Endometrial microvascular endothelial cells (primary cell): ENCODE data around the gene RNF125.

- RAMPAGE, long total RNA, result no peak
Measured at GRCh38 chr18:31041352-31042034, 1.0 kb downstream of the DSC3 start.

DNA sequence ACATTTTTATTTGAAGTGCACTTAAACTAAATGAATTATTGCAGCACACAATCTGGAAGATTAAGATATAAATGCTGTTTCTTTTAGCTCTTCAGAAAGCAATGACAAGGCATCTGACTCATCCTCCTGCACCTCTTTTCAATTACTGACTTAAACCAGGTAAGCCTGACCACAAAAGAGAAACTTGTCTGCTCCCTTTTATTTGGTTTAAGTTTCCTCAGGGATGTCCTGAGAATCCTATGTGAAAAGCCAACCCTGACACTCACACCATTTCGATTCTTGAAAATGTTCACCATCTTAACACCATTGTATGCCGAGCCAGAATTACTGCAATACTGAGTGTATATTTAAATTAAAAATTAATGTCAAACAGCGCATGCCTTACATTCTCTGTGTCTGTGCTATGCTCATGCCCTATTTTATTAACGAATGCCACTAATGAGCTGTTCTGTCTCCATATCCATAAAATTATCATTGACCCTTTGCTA, 859 bp upstream of the DSC2 start:
- RAMPAGE, long total RNA, result no peak

DNA sequence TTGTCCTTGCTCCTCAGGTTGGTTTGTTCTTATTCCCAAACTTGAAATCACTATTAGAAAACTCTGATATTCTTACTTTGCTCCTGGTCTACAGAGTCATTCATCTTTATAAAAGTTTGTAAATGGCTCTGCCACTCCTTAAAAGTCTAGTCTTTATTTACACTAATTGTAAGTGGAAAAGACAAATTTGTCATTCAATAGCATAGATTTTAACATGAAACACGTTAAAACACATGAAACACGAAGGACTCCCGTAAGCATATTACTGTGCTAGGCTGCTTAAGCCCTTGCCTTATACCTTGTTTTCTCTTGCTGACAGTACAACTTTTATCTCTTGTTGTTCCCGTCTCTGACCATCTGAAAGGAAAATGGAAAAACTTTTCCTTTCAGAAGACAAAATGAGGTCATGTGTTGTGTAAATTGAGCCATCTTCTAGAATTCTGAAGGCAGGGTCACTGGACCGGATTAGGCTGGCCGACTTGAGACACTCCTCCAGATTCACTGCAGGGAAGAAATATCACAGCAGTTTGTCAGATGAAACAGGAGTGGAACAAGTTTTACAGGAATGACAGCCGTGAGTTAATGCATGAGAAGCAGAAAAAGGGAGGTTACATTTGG, 5.5 kb downstream of the DSC1 start:
- RAMPAGE, long total RNA, result no peak

GRCh38 chr18:31424492-31424917, 23.0 kb upstream of the DSG3 start:
- RAMPAGE, long total RNA, result no peak

DNA sequence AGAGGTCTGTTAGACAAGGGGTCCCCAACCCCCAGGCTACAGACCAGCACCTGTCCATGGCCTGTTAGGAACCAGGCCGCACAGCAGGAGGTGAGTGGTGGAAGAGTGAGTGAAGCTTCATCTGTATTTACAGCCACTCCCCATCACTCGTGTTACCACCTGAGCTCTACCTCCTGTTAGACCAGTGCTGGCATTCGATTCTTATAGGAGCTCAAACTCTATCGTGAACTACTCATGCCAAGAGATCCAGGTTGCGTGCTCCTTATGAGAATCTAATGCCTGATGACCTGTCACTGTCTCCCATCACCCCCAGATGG, 41.7 kb downstream of the DSG2 start:
- RAMPAGE, long total RNA, result no peak

DNA sequence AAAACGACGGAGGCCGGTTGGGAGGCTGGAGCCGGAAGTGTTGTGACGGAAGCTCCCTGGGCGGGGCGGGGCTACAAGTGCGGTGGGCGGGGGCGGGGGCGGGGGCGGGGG, 142 bp upstream of the TRAPPC8 start:
- RAMPAGE, long total RNA, result no peak

DNA sequence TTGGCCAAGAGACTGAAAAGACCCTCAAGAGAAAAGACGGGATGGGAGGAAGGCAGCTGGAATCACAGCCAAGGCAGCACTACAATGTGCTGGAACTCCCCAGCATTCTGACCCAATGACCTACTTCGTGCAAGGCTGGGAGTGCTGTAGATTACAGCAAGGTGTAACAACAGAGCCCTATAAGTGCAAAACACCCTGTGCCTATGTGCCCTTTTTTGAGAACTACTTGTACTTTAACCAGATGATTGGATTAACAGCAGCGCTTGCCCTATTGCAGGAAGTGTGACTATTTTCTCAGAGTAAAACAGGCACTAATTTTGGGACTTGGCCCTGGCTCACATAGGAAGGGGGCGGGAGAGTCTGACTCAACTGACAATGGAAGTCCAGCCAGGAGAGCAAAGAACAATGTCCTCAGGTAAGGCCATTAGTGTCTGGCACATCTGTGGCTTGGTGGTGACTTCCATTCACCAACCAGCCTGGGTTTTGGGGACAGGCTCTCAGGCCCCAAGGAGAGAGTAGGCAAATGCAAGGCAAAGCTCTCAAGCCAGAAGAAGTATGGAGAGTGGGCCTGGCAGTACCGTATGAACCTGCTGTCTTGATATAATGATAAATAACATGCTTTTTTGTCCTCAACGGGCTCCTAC, 35.6 kb upstream of the RNF125 start:
- RAMPAGE, long total RNA, result no peak

DNA sequence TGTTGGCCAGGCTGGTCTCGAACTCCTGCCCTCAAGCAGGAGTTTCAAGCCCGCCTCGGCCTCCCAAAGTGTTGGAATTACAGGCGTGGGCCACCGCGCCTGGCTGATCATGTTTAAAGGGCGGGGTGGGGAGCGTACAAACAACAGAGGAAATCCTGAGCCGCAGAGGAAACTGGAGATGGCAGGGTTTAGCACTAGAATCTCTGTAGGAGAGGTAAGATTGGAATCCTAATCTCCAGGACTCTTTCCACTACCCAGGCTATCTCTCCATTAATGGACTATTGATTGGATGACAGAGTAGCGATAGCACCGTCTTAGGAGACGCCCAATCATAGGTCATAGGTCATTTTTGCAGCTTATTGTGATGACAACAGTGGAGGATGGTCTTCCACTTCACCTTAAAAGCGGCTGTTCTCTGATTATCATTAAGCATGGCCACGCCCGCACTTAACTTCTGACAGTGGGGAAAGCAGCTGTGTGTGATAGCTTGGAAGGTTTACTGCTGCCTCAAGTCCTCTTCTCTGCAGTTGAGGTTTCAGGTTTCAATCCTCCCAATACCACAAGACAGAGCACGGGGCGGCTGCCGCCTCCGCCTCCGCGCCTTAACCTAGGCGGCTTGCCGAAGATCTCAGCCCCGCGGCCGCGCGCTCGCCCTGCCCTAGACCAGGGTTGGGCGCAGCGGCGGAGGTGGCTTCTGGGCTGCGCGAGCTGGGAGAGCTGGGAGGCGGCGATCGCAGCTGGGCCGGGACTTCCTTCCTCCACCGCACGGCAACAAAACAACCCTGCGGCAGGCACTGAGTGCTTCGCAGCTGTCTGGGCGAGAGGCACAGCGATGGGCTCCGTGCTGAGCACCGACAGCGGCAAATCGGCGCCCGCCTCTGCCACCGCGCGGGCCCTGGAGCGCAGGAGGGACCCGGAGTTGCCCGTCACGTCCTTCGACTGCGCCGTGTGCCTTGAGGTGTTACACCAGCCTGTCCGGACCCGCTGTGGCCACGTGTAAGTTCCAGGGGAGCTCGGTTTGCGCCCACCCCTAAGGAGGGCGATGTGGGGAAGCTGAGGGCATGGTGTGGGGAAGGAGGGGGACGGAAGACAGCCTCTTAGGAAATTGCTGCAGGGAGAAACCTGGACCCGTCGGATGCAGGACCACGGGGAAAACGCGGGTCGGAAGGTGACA, at the start of gene RNF125:
RNF125 (plus strand) TSS at position 794 of the 1,174 bp plus-strand sequence.
- RAMPAGE, long total RNA, result no peak

DNA sequence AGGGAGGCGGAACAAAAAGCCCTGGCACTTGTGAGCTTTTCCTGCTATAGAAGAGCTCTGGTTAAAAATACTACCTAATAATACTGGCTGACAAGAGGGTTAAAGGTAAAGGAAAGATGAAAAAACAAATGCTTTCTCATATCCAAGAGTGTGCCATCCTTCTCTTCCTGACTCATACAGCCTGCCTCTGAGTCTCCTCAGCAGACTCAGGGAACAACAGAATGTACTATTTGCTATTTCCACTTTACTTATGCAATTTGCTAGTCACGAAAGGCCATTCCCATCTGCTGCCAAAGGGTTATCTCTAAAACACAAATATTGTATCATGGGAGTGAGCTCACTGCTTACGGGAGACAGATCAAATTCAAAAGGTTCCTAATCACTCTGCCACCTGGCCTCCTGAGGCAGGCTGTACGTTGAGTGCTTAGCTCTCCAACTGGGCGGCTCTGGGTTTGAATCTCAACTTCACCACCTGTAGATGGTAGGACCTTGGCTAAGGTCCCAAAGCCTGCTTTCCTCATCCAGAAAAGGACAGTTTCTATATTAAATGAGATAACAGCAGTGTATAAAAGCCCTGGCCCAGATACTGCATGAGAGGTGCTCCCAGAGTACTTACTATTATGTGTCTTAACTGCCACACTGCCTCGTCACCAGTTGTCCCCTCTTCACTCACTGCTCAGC, 91.9 kb downstream of the GAREM1 start:
- RAMPAGE, long total RNA, result no peak

DNA sequence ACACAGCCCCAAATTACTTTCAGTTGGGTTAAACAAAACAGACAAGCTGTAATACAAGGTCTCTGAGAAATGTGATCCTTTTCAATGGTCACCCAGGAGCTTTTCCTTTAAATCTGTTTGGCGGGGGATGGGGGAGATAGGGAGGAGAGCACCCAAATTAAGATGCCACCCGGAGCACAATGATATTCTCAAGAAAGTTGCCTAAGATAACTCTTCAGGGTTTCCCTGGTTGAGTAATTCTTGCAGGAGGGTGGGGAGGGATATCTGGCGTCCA, 986 bp downstream of the GAREM1 start:
- RAMPAGE, long total RNA, result no peak

GRCh38 chr18:32471453-32471818, 754 bp upstream of the GAREM1 start:
- RAMPAGE, long total RNA, result no peak

GRCh38 chr18:32737702-32738109, 35.1 kb downstream of the KLHL14 start:
- RAMPAGE, long total RNA, result no peak

DNA sequence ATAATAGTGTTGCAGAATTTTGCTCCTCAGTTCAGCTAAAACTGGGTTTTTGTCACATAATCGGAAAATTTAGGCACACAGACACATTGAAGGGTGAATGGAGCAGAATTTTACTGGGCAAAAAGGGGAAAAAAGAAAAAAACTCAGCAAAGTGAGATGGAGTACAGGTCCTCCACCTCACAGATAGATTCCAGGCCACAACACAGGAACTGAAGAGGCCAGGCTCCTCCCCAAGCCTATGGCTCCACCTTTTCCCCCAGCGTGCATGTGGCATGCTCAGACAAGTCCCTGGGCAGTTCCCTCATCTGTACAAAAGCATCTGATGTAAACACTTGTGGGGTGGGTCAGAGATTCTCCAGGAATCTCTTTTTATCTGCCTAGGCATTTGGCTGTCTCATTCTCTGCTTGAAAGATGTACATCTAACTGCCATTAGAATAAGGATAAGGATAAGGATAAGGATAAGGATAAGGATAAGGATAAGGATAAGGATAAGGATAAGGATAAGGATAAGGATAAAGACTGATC, 17.3 kb upstream of the ASXL3 start:
- RAMPAGE, long total RNA, result no peak

DNA sequence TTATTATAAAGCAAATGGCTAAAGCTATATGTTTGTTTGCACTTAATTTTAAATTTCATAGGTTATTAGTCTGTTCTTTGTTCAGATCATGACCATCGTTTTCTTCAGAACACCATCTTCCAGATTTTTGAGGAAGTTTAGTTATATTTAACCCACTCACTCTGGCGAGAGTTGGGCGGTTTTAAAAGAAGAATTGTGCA, 214.8 kb upstream of the DTNA start:
- RAMPAGE, long total RNA, result no peak

- RAMPAGE, long total RNA, result no peak
Measured at GRCh38 chr18:34562161-34562807, 147.8 kb upstream of the DTNA start.

GRCh38 chr18:34593669-34594729, 116.1 kb upstream of the DTNA start:
- RAMPAGE, long total RNA, result no peak

DNA sequence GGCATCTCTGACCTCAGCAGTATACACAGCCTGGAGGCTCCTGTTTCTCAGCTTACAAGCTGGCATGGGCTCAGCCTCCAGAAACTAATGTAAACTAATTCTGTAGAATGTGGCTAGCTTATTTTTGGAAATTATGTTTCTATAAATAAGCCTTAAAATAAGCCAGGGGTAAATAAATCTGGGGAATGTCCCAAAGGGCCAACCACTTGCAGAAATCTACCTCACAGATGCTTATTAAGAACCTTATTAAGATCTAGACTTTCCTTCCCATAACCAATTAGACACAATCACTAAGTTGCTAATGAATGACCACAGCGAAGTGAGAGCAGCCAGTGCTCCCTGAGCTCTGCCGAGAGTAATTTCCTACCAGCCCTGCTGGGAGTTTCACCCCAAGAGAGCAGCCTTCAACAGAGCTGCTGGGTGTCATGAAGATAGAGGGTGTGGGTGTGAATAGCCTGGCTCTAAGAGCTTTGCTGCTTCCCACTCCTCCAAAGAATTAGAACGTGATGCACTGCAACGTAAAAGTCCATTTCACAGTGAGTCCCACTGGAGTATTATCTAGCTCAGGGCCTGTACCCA, 112.0 kb downstream of the DTNA start:
- RAMPAGE, long total RNA, result no peak

- RAMPAGE, long total RNA, result no peak
Measured at GRCh38 chr18:34860488-34860992, 150.4 kb downstream of the DTNA start.

DNA sequence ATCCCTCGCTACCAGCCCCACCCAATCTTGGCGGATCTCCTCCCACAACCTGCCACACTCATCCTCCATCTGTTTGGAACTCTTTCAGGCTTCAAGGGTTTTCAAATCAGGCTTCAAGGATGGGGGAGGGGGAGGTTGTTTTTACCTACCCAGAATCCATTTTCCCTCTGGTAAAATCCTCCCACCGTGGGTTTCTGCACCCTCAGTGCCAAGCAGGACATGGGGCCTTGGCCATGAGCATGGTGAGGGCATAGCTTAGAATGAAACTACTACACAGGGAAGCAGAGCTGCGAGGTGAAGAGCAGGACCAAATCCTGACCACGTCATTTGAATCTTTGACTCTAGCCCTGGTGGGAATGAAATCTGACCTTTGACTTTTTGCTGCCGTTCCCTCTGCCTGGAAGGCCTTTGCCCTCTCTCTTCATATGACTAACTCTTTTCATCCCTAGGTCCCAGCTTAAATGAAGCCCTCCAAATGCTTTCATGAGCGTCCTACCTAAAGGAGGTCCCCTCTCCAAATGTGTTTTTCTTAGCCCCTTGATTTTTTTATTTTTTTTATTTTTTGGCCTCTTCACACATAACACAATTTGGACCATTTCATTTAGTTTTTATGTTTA, 112.9 kb upstream of the MAPRE2 start:
- RAMPAGE, long total RNA, result no peak

GRCh38 chr18:34957102-34957314, 84.2 kb upstream of the MAPRE2 start:
- RAMPAGE, long total RNA, result no peak